Measurements from ENCODE around the gene HDAC4.

- RRBS: no CpG with 5 or more reads among the region's 3 CpGs
Measured at GRCh38 chr2:239295691-239296094, 105.1 kb downstream of the HDAC4 start.

DNA sequence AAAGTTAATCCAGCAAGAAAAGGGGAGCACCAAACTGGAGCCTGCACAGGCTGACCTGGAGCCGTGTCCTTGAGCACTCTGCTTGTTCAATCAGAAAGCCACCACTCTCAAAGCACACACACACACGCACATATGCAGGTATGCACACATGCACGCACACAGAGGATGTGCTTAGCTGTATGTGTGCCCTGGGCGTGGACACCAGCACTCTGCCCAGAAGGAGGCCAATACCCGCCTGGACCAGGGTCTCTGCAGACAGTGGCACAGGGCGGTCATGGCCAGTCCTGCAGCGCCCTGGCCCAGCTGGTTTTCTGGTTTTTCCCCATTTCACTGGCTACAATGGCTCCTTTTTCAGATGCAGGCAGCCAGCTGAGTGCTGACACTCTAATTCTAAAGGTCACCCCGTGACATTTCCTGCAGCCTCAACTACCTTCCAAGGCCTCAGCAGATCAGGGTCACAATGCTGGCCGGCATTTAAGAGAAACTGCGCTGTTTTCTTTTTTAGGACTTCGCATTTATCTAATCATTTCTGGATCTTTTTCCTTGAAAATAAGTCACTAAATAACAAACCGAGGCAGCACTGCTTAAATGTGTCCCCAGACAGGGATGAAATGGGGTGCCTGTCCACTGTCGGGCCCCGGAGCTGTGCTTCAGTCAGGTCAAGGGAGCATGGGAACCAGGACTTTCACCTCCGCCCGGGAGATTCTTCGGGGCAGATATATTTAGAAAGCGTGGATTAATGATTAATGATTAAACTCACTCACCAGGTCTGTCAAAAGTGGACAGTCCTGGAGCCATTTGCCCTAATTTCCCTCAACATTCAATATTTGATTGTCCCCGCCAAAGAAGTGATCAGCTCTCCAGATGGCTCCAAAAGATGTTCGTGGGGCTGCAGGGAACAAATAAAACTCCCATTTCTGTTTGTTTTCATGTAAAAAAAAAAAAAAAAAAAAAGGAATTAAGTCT is 104.4 kb downstream of the HDAC4 start:
- RRBS: 95% methylated on average over 3 of the region's 20 CpGs

DNA sequence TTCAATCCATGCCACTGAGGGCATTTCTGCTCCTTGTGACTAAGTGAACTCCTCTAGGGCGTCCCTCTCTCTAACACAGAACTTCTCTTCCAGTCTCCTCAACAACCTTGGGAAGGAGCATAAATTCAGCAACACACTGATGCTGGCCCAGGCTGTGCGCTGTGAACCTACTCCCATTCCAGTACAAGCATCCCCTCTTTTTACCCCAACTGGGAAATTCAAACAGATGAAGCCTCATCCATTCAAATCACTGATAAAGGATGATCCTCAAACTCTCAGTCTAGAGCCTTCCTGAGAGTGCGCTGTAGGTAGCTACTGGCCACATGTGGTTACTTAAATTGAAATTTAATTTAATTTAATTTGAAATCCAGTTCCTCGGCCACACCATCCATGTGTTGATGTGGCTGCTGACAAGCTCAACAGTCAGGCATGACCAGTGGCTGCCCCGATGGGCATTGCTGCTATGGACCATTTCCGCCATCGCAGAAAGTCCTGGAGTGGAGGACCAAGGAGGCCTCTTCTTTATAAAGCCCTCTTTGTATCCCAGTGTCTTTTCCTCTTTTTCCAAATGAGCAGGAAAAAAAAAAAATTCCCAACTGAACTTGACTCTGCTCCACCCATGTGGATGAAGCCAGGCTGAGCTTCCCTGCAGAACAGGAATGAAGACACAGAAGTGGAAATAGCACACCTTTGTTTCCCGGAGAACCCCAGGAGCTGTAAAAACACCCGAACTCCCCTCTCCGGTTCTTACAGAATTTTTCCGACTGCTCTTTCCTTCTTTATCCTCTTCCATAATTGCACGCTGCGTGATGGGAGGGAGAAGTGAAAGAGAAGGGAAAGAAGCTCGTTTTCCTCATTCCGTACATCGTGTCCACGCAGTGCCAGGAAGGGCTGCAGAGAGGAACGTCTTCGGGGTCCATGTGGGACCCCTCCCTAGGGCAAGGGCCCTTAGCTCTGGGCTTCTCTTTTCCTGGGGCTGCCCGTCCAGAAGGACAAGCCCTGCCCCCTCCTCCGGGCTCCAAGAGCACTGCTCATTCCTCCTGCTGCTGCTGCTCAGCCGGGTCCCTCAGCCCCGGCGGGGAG is 100.5 kb downstream of the HDAC4 start:
- RRBS: 86% methylated on average over 3 of the region's 24 CpGs

- RRBS: no CpG with 5 or more reads among the region's 31 CpGs
Measured at GRCh38 chr2:239331225-239332114, 69.3 kb downstream of the HDAC4 start.

GRCh38 chr2:239345541-239346580 is 55.0 kb downstream of the HDAC4 start:
- RRBS: no CpG with 5 or more reads among the region's 13 CpGs

GRCh38 chr2:239391840-239392075 is 9.1 kb downstream of the HDAC4 start:
- RRBS: no CpG with 5 or more reads among the region's 10 CpGs

DNA sequence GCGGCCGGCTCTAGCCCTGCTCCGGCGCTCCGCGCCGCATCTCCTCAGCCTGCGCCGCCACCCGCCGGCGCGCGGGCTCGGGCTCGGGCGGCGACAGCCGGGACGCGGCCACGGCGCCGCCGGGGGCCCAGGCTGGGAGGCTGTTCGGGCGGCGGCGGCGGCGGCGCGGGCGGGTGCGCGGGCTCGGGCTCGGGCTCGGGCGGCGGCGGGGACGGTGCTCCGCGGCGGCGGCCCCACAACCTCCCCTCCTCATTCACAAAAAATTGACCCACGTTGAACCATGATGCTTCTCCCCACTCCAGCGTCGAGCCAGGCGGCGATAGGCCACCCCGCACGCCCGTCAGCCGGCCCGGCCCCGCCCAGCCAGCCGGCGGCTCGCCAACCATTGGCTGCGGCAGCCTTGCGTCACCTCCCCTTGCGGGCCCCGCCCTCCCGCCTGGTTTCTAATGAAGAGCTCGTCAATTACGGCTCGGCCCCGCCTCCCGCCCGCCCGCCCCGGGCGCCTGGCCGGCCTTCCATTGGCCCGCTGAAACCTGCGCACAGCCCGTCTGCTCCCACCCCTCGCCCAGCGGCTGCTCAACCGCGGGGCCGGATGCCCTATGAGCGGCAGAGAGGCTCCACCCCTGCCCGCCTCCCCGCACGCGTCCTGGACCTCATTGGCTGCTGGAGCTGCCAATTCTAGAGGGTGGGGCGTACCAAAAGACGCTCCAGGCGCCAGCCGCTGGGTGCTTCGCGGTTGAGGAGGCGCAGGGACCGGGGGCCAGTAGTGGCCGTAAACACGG is at the start of gene HDAC4:
Gene HDAC4 (minus strand): TSS at position 315 of the 782 bp plus-strand sequence.
- RRBS: under 1% methylated on average over 17 of the region's 99 CpGs

- RRBS: no CpG with 5 or more reads among the region's 7 CpGs
Measured at GRCh38 chr2:239533792-239534280, 133.0 kb upstream of the HDAC4 start.

DNA sequence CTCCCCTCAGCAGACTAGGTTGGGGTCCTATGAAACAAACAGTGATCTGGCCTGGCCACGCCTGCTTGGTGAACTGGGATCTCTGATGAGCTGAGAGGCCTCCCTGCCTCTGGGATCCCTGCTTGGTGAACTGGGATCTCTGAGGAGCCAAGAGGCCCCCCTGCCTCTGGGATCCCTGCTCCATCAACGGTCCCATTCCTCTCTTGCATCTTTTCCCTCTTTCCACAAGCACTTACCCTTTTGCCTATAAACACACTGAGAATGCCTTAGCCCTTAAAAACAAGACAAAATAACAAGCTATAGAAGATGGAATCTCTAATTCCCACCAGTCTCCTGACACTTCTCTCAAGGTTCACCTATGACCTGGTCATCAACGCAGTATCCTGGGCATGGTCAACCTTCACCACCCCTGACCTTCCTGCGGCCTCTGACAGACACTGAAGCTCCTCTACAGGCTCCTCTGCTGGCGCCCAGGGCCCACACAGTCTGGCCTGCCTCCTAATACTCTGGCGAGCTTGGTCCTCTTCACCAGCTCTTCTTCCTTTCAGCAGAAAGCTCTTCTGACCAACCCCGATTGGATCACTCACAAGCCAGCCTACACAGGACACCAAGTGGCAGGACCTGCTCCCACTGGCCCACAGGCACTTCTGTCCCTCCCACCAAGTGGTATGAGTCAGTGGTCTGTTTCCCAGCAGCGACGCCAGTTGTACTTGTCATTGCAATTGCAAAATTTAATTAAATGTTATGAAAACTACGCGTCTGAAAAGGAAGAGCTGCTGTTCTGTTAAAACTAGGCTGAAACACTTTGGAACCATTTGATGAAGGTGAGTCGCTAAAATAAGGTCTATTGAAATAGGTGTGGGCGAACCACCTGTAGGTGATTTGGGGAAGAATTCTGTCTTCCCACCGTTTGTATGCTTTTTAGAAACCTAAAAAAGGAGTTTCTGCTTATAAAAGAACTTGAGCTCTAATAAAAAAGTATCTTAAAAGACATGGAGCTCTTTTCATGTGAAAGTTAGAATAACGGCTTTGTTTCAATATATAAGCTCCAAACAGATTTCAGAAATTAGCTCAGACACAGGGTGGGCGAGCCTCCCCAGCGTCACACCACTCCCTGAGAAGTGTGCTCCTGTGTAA is 46.8 kb downstream of the NDUFA10 start:
- RRBS: no CpG with 5 or more reads among the region's 17 CpGs

DNA sequence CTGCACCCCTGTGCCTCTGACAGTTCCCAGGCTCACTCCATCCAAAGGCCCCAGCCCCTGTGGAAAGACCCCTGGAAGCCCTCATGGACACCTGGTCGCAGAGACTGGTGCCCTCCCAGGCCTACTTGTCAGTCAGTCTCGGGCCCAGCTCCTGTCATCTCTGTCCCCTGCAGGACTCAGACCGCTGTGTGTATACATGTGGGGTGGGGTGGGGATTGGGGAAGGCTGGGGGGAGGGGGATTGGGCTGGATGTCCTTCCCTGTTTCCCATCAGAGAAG is 96.4 kb upstream of the OTOS start:
- RRBS: no CpG with 5 or more reads among the region's 3 CpGs

DNA sequence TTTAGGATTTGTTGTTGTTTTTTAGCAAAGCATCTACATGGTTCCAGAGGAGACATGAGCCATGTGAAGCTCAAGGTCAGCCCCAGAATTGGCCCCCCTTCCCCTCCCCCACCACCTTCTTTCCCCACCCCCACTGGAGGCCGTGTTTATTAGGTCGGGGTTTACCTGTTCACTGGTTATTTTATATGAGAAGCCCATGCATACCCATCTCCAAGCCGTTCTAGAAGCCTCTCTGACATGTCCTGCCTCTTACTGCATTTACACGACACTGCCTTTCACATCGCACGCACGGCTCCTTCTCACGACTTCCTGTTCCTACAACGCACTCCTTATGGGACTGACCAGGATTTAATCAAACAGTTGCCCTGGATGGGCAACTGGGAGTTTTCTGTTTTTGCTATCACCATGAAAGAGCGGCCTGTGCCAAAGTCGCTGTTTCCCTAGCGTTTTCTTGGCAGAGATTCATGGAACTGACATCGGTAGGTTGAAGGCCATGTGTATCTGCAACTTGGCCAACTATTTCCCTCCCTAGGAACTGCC is 97.0 kb upstream of the OTOS start:
- RRBS: no CpG with 5 or more reads among the region's 13 CpGs

- RRBS: no CpG with 5 or more reads among the region's 11 CpGs
Measured at GRCh38 chr2:240259091-240259529, 118.7 kb upstream of the OTOS start.

DNA sequence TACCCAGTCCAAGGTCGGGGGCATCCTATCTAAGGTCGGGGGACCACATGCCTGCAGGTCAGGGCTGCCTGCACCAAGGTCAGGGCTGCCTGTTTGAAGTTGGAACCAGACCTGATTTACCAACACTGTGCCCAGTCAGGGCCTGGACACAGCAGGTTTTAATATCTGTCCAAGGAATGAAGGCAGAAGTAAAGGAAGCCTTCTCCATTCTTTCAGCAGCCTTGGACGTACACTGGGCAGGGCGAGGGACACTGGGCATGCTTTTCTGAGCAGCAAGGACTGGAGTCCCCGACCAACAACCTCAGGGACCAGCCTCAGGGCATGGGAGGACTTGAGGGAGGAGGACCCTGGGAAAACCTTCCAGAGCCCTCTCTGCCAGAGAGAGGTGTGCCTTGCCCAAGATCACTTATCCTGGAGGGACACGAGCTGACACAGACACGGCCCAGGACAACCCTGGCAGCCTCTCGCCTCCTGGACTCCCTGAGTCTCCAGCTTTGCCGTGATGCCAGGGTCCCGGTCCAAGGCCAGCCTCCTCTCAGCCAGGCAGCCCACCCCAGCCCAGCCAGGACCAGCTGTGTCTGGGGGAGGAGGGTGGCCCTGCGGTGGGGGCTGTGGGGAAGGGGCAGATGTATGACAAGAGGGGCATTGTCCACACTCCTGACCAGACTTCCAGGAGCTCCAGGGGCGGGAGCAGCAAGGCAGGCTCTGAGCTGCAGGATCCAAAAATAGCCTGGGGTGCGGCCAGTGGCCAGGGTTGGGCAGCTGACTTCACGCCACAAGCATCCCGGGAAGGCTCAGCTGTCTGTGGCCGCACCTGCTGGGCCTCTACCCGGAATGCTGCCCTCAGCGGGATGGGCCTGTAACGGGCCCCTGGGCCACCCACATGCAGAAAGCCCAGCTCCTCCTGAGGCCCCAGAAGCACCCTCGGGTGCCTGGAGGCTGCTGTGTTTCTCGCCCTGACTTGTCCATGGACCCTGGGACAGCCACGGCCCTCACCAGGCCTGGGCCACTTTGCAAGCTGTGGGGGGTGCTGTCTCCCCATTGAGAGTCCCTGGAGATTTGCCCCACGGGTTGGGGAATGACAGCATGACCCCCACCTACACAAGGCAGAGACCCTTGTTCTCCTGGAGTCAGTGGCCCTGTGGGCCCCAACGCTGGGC is 65.6 kb upstream of the GPC1 start:
- RRBS: 34% methylated on average over 3 of the region's 24 CpGs

- RRBS: 2% methylated on average over 7 of the region's 31 CpGs
Measured at GRCh38 chr2:240567686-240568279, 501 bp upstream of the RNPEPL1 start.

DNA sequence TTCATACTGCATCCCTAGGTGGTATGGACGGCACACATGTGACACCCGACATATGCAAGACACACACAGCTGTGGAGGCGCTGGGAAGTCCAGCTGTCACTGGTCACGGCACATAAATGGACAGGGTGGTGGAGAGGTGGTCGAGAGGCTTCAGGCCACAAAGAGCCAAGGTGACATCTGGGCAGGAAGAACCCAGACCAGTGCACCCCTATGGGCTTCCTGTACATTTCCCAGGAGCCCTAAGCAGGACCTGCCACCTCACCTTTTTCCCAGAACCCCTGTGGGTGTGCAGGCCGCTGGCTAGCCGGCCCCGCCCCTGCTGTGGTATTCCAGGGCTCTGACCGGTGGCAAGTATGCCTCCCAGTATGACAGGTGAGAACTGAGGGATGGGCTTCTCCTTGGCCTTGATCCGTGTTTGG is 1.5 kb downstream of the RNPEPL1 start:
- RRBS: no CpG with 5 or more reads among the region's 10 CpGs

DNA sequence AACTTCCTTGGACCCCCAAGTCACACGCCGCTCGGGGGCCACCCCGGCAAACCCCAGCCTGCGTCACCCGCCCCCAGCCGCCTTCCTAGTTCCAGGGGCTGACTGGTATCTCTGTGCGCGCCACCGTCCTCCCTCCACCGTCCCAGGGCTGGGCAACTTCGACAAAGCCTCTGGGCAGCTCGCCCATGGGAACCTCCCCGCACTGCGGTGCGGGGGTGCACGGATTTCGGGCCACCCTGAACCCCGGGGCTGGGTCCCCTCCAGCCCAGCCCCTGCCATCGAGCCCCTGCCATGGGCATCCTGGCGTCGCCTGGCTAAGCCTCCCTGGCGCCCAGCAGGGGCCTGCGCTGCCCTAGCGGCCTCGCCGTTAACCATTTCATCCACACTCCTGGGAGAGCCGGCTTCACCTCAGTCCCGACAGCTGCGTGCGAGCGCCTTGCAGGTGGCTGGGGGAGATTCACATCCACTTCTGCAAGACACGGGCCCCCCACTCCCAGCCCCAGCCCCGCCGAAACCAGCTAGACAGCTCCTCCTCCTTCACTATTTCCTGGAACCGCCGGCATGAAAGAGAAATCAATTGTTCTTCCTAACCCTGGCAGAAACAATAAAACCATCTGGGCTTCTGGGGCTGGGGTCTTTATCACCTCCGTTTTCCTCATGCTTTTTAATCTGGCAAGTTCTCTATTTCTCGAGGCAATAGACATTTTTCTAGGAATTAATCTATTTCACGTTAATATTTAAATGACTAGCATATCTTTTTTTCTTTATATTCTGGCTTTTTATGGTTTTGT is 1.1 kb upstream of the KIF1A start:
- RRBS: no CpG with 5 or more reads among the region's 40 CpGs

DNA sequence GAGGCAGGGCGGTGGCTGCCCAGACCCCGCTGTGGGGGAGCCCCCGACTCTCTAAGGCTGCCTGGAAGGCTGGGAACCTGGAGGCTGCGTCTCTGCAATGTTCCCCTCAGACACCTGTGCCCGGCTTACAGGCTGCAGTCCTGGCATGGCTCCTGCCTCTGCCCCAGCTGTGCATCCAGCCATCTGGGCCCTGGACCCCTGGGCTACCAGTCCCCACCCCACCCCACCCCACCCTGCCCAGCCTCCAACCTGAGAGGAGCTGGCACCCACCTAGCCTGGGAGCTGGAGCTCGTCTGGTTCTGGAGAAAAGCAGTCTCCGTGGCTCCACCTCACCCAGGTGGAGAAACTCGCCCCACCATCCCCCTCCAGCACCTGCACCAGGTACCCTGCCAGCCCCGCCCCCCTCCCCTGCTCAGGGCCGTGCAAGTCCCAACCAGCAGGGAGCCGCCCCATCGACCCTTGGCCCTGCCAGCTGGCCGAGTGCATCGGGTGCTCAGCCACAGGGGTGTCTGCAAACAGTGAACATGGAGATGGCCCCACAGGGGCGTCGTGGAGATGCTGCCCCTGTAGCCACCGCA is 672 bp upstream of the MAB21L4 start:
- RRBS: 51% methylated on average over 1 of the region's 17 CpGs

DNA sequence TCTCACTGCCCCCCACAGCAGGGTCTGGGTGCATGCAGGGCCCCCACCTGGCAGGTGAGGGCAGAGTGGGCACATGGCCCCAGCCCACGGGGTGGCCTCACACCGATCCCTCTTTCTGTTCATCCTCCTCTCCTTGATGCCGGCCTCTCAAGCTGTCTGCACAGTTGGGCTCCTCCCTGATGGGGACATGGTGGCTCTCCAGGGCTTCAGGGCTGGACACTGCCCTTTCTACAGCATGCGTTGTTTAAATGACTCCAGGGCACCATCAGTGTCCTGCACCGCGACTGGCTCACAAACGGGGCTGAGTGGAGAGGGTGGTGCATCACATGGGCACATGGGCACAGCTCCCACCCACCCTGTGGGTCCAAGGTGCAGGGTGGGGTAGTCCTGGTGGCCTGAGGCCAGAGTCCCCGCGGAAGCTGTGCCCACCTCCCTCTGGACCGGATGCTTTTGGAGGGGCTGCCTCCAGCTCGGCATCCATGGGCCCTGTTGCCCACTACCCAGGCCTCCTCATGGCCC is 12.5 kb upstream of the SNED1 start:
- RRBS: no CpG with 5 or more reads among the region's 11 CpGs

- RRBS: no CpG with 5 or more reads among the region's 32 CpGs
Measured at GRCh38 chr2:241048397-241049292, 50.2 kb downstream of the SNED1 start.

GRCh38 chr2:241049364-241050593 is 51.4 kb downstream of the SNED1 start:
- RRBS: no CpG with 5 or more reads among the region's 43 CpGs